Melanocyte of skin (primary cell): Measurements from ENCODE around the gene TRPM5.

DNA sequence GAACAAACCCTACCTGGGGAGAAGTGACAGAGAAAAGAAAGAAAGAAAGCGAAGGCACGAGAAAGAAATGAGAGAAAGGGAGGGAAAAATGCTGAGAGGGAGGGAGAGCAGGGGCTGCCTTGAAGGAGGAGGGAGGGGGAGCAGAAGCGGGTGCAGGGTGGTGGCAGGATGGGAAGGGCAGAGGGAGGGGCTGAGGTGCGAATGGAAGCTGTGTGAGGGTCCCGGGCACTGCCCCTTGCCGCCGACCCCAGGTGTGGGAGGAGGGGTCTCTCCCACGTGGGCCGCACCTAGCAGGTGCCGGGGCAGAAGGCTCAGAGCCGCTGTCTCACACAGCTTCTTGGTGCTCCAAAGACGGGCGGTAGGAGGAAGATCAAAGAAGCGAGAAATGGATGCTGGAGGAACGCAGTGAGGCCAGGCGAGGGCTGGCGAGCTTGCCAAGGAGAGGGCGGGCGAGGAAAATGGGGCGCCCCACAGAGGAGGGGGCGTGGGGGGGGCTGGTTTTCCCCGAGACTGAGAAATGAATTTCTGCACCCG lies 16.5 kb downstream of the LSP1 start:
- CAGE, long polyA plus RNA, 2 experiments: no peak in any of the 2 experiments

GRCh38 chr11:1870976-1871673 lies 18.2 kb downstream of the LSP1 start:
- CAGE, long polyA plus RNA, 2 experiments: no peak in any of the 2 experiments

- CAGE, long polyA plus RNA, 2 experiments: no peak in any of the 2 experiments
These were observed 19.1 kb downstream of the PRR33 start for GRCh38 chr11:1872591-1872913.

GRCh38 chr11:1896828-1897495 lies 5.3 kb upstream of the PRR33 start:
- CAGE, long polyA plus RNA, 2 experiments: no peak in any of the 2 experiments

GRCh38 chr11:1916864-1917599 lies 2.5 kb upstream of the TNNT3 start:
- CAGE, long polyA plus RNA, 2 experiments: no peak in any of the 2 experiments

GRCh38 chr11:1930007-1930448 lies 10.5 kb downstream of the TNNT3 start:
- CAGE, long polyA plus RNA, 2 experiments: no peak in any of the 2 experiments

GRCh38 chr11:1966505-1966899 lies 19.4 kb downstream of the MRPL23 start:
- CAGE, long polyA plus RNA, 2 experiments: no peak in any of the 2 experiments

GRCh38 chr11:2128840-2129493 lies 10.2 kb downstream of the IGF2 start:
- CAGE, long polyA plus RNA, 2 experiments: no peak in any of the 2 experiments

GRCh38 chr11:2133949-2134335 lies 5.2 kb downstream of the IGF2 start:
- CAGE, long polyA plus RNA, 2 experiments: no peak in any of the 2 experiments

- CAGE, long polyA plus RNA, 2 experiments: no peak in any of the 2 experiments
These were observed 1.6 kb downstream of the IGF2 start for GRCh38 chr11:2137584-2138076.

DNA sequence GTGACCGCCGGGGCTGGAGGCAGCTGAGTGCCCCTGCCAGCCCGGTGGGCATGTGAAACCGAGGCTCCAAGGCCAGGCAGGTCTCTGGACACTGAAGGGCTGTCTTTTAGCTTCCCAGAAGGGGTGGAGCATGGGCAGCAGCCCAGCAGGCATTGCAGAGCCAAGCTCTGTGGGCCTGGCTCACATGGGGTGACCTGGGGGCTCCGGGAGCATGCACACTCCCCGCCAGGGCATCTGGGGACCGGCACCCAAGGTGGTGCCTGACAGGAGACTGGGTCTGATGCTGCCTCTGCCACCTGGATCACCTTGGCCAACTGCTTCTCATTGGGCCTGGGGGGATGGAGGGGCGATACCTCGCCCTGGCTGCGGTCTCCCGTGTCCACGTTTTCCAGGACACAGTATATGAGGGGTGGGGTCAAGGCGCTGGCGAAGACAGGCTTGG lies 3.6 kb downstream of the INS start:
- CAGE, long polyA plus RNA, 2 experiments: no peak in any of the 2 experiments

DNA sequence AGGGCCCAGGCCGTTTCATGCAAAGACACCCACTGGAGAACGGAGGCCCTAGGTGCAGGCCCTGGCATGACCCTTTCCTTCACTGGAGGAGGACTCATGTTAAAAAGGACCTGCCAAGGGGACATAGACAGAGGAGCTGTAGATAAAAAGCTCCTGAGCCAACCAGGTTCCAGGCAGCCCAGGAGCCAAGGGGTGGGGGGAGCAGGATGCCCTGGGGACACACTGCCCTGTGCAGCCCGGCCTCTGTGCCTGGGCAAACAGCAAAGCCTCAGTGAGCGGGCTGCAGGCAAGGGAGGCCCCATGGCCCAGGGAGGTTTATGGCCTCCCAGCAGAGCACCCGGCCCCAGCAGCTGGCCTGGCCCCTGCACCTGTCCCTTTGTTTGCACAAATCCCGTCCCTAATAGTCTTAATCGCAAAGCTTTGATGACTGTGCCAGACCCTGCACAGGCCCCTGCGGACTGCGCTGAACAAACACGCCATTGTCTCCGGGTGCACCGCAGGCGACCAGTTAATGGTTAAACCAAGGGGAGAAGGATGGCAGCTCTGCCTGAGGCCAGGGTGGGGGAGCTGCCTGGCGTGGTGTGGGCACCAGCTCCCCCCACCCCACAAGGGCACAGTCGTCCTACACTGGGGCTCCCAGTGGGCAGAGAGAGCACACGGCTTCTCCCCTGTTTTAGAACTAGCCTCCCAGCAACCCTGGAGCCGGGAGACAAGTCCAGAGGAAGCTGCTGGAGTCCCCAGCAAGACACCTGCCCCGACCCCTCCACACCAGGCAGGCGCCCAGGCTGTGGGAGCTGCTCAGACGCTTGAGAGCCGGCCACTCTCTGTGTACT lies 39.5 kb upstream of the TH start:
- CAGE, long polyA plus RNA, 2 experiments: no peak in any of the 2 experiments

- CAGE, long polyA plus RNA, 2 experiments: no peak in any of the 2 experiments
These were observed 7.0 kb downstream of the C11orf21 start for GRCh38 chr11:2294711-2295065.

- CAGE, long polyA plus RNA, 2 experiments: no peak in any of the 2 experiments
These were observed 1.5 kb downstream of the C11orf21 start for GRCh38 chr11:2300191-2300669.

DNA sequence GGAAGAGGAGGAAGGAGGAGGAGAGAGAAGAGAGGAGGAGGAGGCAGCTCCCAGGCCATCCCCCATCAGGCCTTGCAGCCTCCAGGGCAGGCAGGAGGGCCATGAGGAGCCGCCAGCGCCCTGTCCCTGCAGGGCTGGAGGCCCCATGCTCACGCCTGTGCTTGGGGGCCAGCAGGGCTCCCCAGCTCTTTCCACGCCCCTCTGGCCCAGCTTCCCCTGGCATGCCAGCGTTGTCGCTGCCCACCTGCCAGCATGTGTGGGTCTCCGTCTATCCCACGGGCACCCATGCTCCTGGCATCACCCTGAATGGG lies 5.2 kb downstream of the TSPAN32 start:
- CAGE, long polyA plus RNA, 2 experiments: no peak in any of the 2 experiments

- CAGE, long polyA plus RNA, 2 experiments: no peak in any of the 2 experiments
These were observed 1.8 kb upstream of the CD81 start for GRCh38 chr11:2375084-2375944.

GRCh38 chr11:2380702-2381856 lies 4.0 kb downstream of the CD81 start:
- CAGE, long polyA plus RNA, 2 experiments: no peak in any of the 2 experiments

DNA sequence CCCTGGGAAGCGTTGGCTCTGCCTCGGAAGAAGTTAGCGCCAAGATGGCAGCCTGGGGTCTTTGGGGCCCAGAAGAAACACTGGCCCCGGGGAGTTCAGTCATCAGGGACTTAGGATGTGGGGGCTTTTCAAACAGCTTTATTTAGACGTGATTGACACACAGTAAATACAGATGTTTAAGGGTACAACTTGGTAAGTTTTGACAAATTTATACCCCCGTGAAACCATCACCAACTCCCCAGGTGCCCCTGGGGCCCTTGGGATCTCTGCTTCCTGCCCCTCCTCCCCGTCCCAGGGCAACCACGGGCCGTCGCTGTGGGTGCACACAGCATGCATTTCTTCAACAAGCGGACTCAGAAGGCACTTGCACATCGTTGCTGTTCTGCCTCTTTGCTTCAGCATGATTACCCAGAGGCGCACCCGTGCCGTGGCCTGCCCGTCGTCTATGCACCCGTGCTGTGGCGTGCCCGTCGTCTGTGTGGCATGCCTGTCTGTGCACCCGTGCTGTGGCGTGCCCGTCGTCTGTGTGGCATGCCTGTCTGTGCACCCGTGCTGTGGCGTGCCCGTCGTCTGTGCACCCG lies 8.0 kb downstream of the CD81 start:
- CAGE, long polyA plus RNA, 2 experiments: no peak in any of the 2 experiments

GRCh38 chr11:2387260-2388133 lies 10.4 kb downstream of the CD81 start:
- CAGE, long polyA plus RNA, 2 experiments: no peak in any of the 2 experiments

DNA sequence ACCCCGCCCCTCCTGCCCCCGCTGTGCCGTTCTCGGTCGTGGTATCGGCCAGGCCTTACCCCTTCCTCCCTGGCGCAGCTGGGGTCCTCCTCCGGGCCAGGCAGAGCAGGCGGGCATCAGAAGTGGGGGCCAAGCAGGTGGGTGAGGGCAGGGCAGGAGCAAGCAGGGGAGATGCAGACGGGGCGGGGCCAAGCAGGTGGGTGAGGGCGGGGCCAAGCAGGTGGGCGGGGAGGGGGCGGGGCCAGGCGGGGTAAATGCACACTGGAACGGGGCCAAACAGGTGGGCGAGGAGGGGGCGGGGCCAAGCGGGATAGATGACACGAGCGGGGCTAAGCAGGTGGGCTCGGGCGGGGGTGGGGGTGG lies at the start of gene TRPM5:
Gene TRPM5, minus strand, starts transcription at position 143 of the 363 bp plus-strand sequence.
- CAGE, long polyA plus RNA, 2 experiments: no peak in any of the 2 experiments